Urinary bladder (tissue), 3 donors: ENCODE results near the gene WNT7B.

DNA sequence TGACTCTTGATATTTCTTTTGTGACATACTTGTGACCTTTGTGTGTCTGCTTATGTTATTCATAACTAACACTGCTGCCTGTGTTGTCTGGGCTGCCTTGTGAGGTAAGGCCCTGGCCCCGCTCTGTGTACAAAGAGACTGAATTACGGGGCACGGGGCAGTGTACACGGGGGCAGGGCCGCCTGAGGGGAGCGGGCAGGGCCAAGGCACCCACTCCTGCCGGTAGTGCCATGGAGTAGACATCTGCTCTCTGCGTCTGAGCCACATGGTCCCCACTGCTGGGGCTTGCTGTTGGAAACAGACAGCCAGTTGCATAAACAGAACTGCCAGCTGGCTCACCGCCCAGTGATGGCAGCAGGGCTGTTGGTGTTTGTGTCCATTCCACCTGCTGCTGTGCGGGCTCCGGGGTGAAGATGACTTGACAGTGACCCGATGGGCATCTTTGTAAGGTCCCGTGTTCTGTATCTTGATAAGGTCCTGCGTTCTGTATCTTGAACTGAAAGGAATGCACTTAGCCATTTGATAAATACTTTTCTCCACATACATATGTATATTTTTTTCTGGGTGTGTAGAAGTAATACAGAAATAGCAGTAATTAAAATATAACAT lies 19.9 kb downstream of the FAM118A start:
- PRO-cap, result no peak
- RAMPAGE, long total RNA, result no peak

DNA sequence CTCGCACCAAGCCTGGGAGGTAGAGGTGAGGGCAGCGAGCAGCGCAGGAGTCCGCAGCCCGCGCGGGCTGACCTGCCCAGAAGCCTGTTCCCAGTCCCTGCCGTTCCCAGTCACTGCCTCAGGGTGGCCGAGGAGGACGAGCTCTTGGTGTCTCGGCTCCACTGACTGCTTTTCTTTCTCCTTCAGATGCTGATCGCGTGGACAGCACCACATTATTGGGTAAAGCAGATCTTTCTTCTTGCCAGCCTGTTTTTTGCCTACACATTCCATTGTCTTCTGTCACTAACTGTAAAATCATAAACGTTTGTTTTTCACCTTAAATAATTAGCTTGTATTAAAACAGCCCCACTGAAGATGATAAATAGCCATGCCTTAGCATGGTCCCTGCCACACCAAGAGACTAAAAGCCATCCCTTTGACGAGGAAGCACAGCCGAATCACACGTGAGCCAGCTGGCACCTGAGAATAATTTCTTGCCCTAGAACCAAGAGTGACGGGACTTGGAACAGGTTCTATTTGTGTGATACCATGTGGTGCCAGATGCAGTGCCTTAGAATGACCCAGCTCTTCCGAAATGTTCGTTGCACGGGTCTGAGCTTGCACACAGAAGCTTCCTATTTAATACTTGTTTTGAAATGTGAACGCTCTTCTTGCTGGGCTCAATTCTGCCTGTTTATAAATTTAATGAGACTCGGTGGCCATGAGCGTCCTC lies 25.6 kb downstream of the FAM118A start:
- PRO-cap, result no peak
- RAMPAGE, long total RNA, result no peak

DNA sequence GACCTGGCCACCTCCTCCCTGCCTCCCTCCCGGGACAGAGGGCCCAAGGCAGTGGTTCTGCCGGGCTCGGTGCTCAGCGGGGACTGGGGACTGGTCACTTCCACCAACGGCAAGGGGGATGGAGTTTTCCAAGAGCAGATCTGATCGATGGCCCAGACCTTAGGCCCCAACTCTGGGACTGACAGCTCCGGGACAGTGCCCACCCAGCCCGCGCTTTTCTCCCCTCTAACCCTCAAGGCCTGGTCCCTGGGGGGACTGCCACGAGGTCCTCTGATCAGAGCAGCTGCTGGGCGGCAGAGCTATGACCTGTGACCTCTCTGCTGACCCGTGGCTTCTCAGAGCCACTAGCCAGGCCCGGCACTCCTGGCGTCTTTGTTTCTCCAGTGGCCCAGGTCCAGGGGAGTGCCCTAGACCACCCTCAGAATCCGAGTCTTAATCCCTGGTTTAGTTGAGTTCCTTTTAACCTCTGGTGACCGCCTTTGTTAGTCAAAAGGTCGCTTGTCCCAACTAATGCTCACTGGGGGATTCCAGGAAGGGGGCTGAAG lies 1.1 kb downstream of the FBLN1 start:
- PRO-cap, result no peak
- RAMPAGE, long total RNA, result no peak

DNA sequence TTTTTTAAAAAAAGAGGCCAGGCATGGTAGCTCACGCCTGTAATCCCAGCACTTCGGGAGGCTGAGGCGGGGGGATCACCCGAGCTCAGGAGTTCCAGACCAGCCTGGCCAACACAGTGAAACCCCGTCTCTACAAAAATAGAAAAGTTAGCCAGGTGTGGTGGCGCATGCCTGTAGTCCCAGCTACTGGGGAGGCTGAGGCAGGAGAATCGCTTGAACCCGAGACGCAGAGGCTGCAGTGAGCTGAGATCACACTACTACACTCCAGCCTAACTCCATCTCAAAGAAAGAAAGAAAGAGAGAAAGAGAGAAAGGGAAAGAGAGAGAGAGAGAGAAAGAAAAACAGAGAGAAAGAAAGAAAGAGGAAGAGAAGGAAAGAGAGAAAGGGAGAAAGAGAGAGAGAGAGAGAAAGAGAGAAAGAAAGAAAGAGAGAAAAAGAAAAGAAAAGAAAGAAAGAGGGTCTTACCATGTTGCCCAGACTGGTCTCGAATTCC lies 22.2 kb downstream of the FBLN1 start:
- PRO-cap, result no peak
- RAMPAGE, long total RNA, result no peak

DNA sequence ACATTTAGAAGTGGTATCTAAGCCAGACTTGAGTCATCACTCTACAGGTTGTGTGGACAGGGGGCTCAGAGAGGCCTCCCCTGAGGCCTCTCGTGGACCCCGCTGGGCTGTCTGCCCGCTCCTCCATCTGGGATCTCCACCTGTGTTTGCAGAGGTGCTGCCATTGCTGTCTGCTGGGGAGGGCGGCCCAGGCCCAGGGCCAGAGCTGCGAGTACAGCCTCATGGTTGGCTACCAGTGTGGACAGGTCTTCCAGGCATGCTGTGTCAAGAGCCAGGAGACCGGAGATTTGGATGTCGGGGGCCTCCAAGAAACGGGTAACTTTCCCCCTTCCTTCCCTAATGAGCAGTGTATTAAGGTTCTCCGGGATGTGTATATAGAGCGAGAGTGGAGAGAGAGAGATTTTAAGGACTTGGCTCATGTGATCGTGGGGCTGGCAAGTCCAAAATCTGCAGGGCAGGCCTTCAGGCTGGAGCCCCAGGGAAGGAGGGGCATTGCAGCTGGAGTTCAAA lies 25.1 kb downstream of the FBLN1 start:
- PRO-cap, result no peak
- RAMPAGE, long total RNA, result no peak

GRCh38 chr22:45553315-45553783 lies 50.7 kb downstream of the FBLN1 start:
- PRO-cap, result no peak
- RAMPAGE, long total RNA, result no peak

GRCh38 chr22:45555035-45555527 lies 52.4 kb downstream of the FBLN1 start:
- PRO-cap, result no peak
- RAMPAGE, long total RNA, result no peak

DNA sequence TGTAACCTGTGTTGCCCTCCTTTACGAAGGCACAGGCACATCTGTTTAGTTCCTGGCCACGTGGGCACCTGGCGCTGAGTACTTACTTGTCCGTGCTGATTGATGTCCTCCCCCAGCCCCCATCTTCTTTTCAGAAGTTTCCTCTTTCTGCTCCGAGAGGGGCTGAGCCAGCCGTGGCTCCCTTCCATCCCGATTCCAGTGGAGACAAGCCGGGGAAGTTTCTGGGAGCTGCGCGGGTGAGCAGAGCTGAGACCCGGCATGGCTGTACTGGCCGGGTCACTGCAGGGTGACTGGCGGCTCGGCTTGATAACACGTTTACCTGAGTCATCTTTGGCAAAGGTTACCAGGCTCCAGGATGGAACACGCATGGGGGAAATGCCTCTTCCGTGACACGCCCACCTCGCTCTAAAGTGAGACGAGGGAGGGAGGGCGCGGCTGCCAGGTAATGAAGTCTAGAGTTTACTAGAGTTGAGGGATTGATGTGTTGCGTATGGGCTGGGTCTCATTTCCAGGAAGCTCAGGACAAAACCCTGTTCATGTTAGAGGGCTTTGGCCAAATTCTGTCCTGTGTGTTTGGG lies 45.4 kb upstream of the ATXN10 start:
- PRO-cap, result unidirectional peak, plus-strand start at position 413 of the sequence
- RAMPAGE, long total RNA, result no peak

GRCh38 chr22:45688388-45689288 lies 17.0 kb downstream of the ATXN10 start:
- PRO-cap, result no peak
- RAMPAGE, long total RNA, result no peak

DNA sequence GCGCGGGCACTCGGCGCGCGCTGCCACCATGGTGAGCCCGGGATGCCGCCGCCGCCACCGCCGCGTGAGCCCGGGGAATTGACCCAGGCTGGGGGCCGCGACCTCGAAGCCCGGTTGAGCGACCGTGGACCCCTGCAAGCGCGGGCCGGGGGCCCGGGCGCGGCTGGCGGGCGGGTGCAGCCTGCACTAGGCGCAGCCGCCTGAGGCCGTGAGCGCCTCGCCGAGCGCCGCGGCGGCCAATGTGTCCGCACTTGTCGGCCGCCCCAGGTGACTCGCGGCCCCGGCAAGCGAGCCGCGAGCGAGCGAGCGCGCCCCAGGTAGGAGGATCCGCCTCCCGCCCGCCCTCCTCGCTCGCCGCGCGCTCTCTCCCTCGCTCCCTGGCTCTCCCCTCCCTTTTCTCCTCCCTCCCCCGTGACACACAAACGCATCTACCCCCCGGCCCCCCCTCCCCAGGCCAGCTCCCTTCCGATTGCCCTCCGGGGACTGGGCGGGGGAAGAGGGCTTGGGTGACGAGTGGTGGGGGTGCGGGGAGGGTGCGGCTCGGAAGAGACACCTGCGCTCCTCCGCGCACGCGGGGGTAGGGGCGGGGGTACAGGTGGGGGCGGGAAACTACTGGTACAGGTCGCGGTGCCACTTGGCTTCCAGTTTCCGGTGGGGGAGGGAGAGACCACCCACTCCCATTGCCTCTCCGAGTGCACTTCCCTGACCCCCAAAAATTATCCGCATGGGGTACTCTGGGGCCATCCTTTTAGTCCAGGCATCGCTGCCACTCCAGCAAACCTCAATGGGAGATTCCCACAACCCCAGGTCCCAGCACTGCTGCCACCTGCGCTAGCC lies at the start of gene WNT7B:
TSS of gene WNT7B (minus strand) at position 274 of the 837 bp plus-strand sequence.
- PRO-cap, result unidirectional peak, minus-strand start at position 274 of the sequence
- RAMPAGE, long total RNA, result no peak

GRCh38 chr22:46006383-46007401 lies 29.7 kb upstream of the WNT7B start:
- PRO-cap, result unidirectional peak, plus-strand start at chr22:46006881; unidirectional peak, plus-strand start at chr22:46007296
- RAMPAGE, long total RNA, result no peak

DNA sequence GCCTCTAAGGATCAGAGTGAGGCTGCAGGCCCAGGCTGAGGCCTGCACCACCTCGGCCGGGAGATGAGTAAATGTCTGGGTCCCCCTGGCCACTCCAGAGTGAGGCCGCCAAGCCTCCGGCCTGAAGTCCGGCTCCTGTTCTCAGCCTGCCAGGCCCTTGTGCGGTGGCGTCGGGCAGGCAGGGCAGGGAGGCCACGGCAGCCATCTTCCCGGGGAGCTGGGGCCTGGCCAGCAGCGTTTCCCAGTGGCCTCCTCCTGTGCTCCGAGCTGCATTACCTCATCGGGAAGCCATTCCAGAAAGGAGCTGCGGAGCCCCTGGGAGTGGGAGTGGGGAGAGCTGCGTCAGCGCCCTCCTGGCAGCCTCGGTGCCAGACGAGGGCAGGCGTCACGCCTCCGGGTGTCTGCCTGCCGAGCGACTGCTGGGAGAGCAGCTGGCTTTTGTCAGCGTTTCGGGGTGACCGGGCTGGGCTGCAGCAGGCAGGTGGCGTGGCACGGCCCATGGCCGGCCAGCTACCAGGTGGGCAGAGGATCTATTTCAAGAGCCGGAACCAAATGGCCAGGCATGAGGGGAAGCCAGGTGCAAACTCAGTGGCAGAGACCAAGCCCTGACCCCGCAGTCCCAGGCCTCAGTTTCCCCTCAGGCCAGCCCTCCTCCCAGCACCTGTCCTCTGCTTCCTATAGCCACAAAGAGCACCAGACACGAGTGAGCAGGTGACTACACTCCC lies 30.9 kb upstream of the WNT7B start:
- PRO-cap, result bidirectional peak, plus-strand start at position 411 of the sequence, minus-strand start at position 274 of the sequence
- RAMPAGE, long total RNA, result no peak

- PRO-cap, result no peak
- RAMPAGE, long total RNA, result no peak
Observed at GRCh38 chr22:46019203-46019676, 42.3 kb upstream of the WNT7B start.

DNA sequence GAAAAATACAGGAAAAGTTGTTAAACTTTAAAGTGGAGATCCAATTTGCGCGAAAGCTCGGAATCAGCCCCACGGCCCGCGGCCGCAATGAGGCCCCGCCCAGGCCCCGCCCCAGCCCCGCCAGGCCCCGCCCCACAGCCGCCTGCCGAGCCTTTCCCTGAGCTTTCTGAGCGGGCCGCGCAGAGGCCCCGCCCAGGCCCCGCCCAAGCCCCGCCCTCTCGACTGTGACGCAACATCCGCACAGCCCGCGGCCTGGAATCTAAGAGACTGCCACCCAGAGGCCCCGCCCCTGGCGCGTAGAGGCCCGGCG lies 58.6 kb upstream of the WNT7B start:
- PRO-cap, result bidirectional peak, plus-strand start at position 243 of the sequence, minus-strand start at position 86 of the sequence
- RAMPAGE, long total RNA, result no peak

- PRO-cap, result no peak
- RAMPAGE, long total RNA, result no peak
Observed at GRCh38 chr22:46058562-46059594, 81.9 kb upstream of the WNT7B start.

GRCh38 chr22:46061455-46062487 lies 84.8 kb upstream of the WNT7B start:
- PRO-cap, result no peak
- RAMPAGE, long total RNA, result no peak

- PRO-cap, result bidirectional peak, plus-strand start at chr22:46069754, minus-strand start at chr22:46069627; bidirectional peak, plus-strand start at chr22:46070026, minus-strand start at chr22:46069909
- RAMPAGE, long total RNA, result no peak
Observed at GRCh38 chr22:46069508-46069985, 80.8 kb upstream of the PPARA start.

DNA sequence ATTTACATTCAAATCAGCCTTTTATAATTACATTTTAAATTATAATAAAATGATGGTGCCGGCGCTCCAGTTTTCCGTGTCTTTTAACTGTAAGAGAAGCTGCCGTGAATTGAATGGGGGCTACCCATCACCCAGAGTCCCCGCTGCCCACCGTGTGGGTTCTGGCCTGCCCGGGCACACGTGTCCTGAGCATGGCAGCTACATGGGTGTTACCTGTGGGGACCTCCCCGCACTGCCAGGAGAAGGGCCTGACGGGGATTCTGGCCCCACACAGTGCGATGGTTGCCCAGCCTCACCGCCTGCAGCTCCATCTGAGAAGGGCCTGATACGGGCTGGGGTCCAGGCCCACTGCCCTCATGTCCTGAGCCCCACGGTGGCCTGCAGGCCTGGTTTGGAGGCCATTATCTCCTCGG lies 72.2 kb upstream of the PPARA start:
- PRO-cap, result no peak
- RAMPAGE, long total RNA, result no peak

DNA sequence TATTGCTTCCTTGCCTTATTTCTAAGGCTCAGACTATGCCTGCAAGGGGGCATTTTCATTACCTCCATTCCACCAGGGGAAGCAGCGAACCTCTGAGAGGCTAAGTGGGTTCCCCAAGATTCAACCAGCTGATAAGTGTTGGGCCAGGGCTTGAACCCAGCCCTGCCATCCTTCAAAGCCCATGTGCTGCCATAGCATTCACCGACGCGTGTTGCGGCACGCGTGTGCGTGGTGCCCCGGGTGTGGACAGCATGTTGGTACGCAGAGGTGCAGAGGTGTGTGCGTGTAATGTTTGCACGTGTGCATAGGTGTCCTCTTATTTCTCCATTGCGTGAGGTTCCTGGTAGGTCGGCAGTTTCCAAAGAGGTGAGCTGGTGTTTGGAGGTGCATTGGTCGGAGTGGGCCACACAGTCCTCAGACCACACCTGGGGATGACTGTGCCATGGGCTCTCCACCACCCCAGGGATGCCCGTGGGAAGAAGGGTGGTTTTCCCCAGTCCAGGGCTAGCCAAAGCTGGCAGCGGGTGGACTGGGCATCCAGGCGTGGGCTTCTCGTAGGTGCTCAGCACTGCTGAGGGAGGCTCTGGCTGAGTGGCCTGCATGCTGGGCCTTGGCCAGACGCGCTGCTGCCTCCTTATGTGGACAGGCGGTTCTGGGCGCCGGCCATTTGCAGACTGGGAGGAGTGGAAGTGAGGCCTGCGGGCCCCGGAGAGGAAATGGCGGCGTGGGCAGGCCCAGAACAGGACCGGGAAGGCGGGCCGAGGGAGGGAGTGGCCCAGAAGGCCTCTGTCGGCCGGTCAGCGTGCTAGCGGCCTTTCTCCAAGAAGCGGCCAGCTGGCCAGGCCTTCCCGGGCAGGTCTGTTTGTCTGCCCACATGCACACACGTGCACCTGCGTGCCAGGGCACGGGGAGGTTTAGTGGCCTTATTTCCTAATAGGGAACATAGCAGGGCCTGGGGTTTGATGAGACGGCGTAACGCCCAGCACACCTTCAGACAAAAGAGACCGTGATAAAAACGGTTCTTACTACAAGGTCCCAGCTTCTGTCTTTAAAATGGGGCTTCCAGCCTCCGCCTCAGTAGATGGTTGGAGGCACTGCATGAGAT lies 65.6 kb upstream of the PPARA start:
- PRO-cap, result bidirectional peak, plus-strand start at position 822 of the sequence, minus-strand start at position 640 of the sequence
- RAMPAGE, long total RNA, result no peak

DNA sequence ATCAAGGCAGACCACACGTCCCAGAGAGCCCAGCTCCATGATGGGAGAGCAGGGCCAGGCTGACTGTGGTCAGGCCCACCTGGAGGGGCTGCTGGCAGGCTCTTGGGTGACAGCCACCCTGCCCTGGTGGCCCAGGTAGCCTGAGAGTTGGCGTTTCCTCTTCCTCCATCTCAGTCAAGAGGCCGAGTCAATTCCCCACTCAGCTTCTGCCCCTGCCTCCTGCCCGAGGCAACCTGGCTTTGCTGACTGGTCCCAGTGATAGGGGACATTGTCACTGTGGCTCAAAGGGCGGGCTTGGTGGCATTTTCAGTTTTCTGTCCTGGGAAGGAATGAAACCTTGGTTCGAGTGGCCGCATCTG lies 60.8 kb upstream of the PPARA start:
- PRO-cap, result no peak
- RAMPAGE, long total RNA, result no peak